Parietal lobe (tissue), 2 donors: ENCODE measurements around a stretch of chr4.

GRCh38 chr4:164197697-164197996, 186.2 kb downstream of the MARCHF1 start:
- RAMPAGE, long total RNA, result no peak

GRCh38 chr4:164252193-164252701, 131.6 kb downstream of the MARCHF1 start:
- RAMPAGE, long total RNA, result no peak

DNA sequence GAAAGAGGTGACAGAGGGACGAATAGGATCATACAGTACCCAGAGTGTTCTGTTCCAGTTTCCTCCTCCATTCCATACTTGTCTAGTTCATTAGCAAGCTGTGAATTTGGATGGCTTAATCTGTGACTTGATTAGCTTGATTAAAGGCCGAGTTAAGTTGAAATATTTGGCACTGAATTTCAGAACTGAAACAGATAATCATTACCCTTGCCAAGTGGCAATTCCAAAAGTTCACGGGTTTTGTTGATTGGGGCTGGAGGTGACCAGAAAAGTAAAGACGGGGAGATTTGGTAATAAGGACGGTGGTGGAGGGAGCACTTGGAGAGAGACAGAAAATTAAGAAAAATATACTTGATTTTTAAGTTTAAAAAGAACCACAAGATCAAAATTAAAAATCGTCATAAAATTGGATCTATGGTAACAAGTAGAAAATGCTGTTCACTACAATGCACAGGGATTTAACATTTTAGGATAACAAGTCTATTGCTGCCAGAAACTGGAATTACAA, 21.9 kb upstream of the KLHL2 start:
- RAMPAGE, long total RNA, result no peak

- RAMPAGE, long total RNA, result no peak
Observed at GRCh38 chr4:165257156-165258038, 22.1 kb downstream of the GK3 start.

DNA sequence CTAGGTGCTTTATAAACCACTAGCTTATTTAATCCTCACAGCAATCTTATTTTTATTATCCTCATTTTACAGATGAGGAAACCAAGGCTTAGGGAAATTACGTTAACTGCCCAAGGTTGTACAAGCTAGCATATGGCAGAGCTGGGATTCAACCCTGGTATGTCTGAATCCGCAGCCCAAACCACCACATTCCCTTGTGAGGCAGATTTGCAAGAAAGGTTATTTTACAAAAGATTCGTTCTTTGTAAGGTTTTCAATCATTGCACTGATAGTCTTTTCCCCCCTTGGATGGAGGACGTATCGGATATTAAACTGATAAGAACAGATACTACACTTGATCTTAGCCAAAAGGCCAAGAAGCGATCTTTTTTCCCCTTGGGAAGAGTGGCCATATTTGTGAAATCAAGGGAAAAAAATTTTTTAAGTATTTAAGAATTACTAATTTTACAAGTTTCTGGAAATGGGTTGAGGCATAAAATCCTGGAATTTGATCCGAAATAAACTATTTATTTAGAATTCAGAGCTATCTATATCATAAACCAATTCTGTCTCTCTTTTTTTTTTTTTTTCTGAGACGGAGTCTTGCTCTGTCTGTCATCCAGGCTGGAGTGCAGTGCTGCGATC, 13.6 kb upstream of the GK3 start:
- RAMPAGE, long total RNA, result no peak

- RAMPAGE, long total RNA, result no peak
Observed at GRCh38 chr4:165342627-165343138, 15.2 kb downstream of the MSMO1 start.

- RAMPAGE, long total RNA, result no peak
Observed at GRCh38 chr4:165467587-165467889, 88.7 kb downstream of the CPE start.

- RAMPAGE, long total RNA, result no peak
Observed at GRCh38 chr4:165495478-165495795, 116.6 kb downstream of the CPE start.

DNA sequence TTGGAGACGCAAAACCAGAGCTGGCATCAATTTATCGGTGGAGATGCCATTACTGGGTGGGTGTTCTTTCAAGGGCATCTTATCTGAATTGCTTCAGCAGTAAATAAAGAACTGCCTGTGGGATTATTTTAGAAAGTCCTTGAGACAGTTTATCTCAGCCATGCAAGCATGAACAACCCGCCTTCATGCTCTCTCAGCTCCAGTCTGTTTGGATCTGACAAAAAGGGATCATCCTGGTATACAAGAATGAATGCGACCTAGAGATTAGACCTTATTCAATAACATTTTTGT, 60.7 kb downstream of the DDX60 start:
- RAMPAGE, long total RNA, result no peak

- RAMPAGE, long total RNA, result no peak
Observed at GRCh38 chr4:168384950-168385400, 66.4 kb upstream of the DDX60 start.

- RAMPAGE, long total RNA, result no peak
Observed at GRCh38 chr4:168408616-168409024, 71.7 kb downstream of the DDX60L start.

- RAMPAGE, long total RNA, result no peak
Observed at GRCh38 chr4:168498152-168498694, 1.4 kb downstream of the PALLD start.

DNA sequence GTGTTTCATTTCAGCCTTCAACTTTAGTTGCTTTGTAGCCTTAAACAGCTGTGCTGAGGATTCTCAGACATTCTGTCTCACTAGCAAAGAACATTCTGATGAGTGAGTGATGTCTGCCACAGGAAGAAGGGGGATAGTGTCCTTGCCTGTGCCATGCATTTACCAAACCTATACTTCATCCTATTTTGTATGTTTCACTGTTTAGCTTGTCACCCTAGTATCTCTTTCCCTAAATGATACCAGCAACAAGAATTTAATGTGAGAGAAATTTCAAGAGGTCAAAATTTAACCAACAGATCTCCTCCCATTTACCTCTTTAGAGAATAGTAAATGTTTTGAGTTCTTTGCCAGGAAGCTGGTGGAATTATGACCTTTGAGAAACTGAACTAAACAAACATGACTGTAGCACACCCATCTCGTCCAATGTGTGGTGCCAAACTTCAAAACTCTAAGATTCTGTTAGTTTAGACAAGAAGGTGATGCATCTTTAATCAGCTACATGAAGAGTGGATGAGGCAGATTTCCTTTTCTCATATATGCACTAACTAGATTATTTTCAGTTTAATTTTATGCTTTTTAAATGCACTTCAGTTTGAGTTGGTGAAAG, 165.7 kb downstream of the PALLD start:
- RAMPAGE, long total RNA, result no peak

- RAMPAGE, long total RNA, result no peak
Observed at GRCh38 chr4:168722890-168723507, 226.1 kb downstream of the PALLD start.

DNA sequence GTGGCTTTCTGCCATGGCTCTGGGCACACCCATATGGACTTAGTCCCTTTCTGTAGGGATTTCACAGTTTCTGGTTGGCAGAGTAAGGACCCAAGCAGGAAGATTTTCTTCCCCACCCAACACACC, 244.2 kb downstream of the CBR4 start:
- RAMPAGE, long total RNA, result no peak

GRCh38 chr4:168841175-168841729, 168.8 kb downstream of the CBR4 start:
- RAMPAGE, long total RNA, result no peak

GRCh38 chr4:169059583-169060591, 49.8 kb upstream of the CBR4 start:
- RAMPAGE, long total RNA, result no peak

GRCh38 chr4:169201392-169202039, 69.2 kb downstream of the SH3RF1 start:
- RAMPAGE, long total RNA, result no peak

DNA sequence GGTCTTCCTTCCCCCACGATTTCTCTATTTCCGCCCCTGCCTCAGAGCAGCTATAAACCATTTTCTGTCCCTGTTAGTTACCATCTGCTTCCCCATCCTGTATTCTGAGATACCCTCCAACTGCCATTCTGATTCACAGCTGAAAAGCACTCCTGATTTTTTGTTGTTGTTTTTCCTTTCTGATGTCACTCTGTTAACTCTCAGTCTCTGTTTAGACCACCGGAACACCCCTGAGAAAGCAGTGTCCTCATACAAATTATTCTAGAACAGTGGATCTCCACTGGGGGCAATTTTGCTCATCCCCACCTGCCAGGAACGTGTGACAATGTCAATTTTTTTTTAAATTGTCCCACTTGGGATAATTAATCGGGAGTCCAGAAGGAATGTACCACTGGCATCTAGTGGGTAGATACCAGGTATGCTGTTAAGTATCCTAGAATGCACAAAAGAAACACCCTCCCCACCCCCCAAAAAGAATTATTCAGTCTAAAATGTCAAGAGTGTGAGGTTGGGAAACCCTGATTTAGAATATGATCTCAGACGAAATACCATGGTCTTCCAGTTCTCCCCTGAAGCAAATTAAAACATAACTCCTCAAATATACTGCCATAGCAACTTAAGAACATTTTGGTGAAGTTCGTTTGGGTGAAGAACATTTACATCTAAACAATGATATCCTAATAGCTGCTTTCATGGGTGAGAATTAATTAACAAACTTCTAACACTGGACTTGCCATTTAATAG, 36.7 kb downstream of the SH3RF1 start:
- RAMPAGE, long total RNA, result no peak

DNA sequence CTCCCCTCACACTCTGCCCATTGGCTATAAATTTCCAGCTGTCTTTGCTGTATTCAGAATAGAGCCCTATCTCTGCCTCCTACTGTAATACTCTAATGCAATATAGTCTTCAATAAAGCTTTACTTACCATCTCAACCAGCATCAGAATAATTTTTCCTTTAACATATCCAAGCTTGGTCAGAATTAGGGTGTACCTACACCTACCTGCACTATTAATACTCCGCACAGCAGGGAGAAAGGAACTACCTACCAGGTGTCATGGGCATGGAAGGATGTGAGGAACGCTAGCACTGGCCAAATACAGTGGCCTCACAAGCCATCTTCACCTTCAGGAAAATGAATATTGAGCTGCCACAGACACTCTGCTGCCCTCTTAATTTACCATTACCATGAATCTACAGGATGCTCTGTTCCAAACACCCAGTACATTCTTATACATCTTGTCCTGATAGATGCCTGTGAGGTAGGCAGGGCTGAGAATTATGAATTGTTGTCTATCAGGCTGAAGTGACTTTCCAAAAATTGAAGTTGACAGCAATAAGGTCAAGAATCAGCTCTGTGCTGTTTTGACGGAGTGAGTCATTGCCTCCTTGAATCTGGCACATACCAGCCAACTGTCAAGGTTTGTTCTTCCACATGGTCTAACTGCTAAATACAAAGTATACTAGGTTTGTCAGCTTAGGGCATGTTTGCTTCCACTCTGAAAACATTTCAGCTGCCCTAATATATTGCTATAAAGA, 32.5 kb downstream of the SH3RF1 start:
- RAMPAGE, long total RNA, result no peak